BE2C (cell line): ENCODE measurements around a stretch of chr13.

- RRBS: no CpG with 5 or more reads among the region's 11 CpGs
These were observed 70.0 kb downstream of the SPATA13 start for GRCh38 chr13:24230427-24230994.

- RRBS: no CpG with 5 or more reads among the region's 11 CpGs
These were observed 63.5 kb upstream of the C1QTNF9 start for GRCh38 chr13:24245749-24246418.

- RRBS: no CpG with 5 or more reads among the region's 14 CpGs
These were observed 28.6 kb upstream of the C1QTNF9 start for GRCh38 chr13:24280580-24281467.

DNA sequence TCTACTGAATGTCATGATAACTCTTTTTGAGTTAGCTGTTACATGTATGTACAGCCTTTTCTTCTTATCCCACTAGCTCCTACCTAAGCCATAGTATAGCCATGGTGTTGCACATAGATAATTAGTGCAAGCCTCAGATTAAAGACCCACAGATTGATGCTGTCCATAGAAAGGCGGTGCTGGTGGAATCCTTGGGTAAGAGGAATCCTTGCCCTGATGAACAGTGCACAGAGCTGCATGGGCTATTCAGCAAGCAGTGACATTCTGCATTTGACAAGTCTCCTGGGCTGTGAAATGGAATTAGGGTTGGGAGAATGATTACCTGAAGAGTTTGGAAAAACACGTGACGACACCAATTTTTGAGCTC, 21.0 kb upstream of the C1QTNF9 start:
- RRBS: no CpG with 5 or more reads among the region's 3 CpGs

DNA sequence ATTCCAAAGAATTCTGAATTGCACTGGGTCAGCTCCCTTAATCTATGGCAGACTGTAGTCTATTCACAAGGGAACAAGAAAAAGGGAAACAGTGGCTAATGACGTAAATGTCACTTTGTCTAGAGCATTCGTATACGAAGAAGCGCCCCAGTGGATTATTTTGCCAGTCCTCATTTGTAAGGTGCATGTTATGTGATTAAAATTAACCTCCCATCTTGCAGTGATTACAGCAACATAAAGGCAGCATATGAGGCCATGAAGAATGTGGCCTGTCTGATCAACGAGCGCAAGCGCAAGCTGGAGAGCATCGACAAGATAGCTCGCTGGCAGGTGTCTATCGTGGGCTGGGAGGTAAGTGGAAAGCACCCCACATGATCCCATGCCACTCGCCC, 14.9 kb upstream of the C1QTNF9 start:
- RRBS: no CpG with 5 or more reads among the region's 11 CpGs

DNA sequence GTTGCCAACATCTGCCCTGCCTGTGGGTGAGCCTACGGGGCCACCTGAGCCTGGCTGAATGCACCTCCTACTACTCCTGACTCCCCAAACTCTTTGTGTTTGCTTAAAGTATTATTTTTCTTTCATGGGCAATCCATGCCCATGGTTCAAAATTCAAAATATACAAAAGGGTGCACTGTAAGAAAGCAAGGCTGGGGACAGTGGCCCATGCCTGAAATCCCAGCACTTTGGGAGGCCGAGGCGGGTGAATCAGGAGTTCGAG, 72.7 kb downstream of the PARP4 start:
- RRBS: no CpG with 5 or more reads among the region's 4 CpGs

GRCh38 chr13:24923257-24923744, 640 bp upstream of the CENPJ start:
- RRBS: no CpG with 5 or more reads among the region's 13 CpGs

- RRBS: no CpG with 5 or more reads among the region's 31 CpGs
These were observed 636 bp upstream of the NUP58 start for GRCh38 chr13:25300770-25301208.

DNA sequence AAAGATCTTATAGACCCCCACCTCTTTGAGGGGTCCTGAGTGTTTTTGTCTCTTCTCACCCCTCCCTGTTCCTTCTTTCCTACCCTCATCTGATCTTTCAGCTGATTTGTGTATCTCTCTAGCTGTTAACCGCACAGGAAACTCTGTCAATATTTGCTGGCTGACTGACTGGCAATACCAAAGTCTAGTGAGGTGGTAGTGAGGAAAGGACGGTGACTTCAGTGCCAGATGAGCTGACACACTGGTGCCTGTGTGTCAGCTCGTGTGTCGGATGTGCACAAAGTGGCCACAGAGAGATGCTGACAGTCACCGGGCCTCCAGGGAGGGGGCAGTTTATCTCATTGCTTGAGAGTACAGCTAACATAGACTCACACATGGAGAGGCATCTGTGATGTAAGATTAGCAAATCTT, 80.4 kb downstream of the SHISA2 start:
- RRBS: no CpG with 5 or more reads among the region's 5 CpGs

DNA sequence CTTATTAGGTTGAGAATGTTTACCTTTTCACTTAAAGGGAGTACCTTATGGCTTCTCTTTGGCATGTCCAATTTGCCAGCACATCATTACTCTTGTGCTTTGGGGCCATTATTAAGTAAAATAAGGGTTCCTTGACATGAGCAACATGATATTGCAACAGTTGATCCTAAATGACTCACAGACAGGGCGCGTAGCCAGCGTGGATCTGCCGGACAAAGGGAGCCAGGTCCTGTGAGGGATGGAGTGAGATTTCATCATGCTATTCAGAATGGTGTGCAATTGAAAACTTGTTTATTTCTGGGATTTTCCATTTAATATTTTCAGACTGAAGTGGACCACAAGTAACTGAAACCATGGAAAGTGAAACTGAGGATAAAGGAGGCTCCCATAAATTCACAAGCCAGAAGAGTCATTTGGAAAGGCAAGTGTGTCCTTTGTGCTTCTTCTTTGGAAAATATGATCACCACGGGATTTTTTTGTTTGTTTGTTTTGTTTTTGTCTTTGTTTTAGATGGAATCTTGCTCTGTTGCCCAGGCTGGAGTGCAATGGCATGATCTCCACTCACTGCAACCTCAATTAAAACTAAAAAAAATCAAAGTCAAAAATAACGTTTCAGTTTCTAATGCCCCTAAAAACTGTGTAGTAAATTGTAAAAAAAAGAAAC, 48.5 kb upstream of the WASF3 start:
- RRBS: no CpG with 5 or more reads among the region's 6 CpGs

- RRBS: no CpG with 5 or more reads among the region's 7 CpGs
These were observed 24.2 kb upstream of the GPR12 start for GRCh38 chr13:26784711-26785283.

GRCh38 chr13:27006427-27006828, 165.2 kb downstream of the USP12 start:
- RRBS: 1% methylated on average over 6 of the region's 15 CpGs

- RRBS: no CpG with 5 or more reads among the region's 12 CpGs
These were observed 164.7 kb downstream of the USP12 start for GRCh38 chr13:27006967-27007227.

DNA sequence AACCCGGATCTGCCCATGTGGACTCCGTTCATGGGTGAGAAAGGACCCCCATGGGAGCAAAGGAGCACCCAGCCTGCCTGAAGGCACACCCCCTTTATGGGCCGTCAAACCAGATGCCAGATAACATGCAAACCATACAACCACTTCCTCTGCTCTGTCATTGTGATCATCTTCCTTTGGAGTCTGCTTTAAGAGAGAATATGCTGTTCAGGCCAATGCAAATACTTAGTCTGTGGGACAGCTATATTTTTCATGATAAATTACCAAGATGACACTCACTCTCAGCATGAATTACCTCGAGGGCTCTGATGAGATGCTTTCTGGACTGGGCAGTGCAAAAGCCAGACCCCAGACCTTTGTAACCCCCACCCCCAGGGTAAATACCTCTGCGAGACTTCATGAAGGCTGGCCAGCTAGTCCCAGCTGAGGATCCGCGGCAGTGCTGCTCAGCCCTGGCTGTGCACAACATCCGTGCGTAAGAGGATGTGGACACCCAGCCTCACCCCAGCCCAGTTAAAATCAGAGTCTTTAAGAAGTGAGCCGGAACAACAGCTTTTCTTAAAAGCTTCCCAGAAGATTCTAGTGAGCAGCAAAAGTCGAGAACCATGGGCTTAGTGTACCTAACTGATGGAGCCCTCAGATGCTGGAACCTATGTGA, 126.5 kb downstream of the USP12 start:
- RRBS: no CpG with 5 or more reads among the region's 11 CpGs

GRCh38 chr13:27130666-27131074, 40.9 kb downstream of the USP12 start:
- RRBS: no CpG with 5 or more reads among the region's 7 CpGs

DNA sequence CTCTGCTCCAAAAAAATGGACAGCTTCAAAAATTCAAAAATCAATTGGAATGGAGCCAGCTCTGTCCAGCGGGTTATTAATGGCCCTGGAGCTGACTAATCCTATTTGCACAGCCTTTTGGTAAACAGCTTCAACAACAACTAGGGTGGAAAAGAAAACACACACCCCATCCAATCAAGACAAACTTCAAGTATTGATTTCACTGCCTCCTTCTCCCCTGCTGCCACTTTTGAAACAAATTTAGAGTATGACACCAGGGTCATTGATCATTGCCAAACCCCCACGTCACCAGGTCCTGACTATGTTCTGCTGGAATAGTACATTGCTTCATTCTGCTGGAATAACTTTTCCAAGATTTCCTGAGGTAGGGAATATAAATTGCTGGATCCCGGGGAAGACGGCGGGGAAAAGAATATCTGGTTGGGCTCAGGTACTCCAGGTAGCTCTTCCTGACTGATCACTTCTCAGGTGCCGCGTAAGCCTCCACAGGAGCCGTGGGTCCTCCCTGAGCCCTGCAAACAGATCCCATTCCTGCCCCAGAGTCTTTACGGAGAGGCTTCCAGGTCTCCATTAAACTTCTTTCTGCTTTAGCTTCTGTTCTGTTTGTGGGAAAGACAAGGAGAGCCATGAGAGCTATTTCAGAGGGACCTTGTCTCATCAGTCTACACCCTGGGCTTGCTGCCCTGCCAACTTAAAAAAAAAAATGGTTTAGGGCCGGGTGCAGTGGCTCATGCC, 56.7 kb upstream of the GTF3A start:
- RRBS: no CpG with 5 or more reads among the region's 10 CpGs

GRCh38 chr13:27549169-27549658, 71.1 kb downstream of the LNX2 start:
- RRBS: no CpG with 5 or more reads among the region's 4 CpGs

GRCh38 chr13:27594541-27595661, 25.4 kb downstream of the LNX2 start:
- RRBS: no CpG with 5 or more reads among the region's 8 CpGs

- RRBS: no CpG with 5 or more reads among the region's 23 CpGs
These were observed 412 bp downstream of the POLR1D start for GRCh38 chr13:27621993-27622615.

GRCh38 chr13:27666533-27667229, 45.0 kb downstream of the POLR1D start:
- RRBS: no CpG with 5 or more reads among the region's 3 CpGs